Adrenal gland (tissue), 7 donors: ENCODE measurements around a stretch of chr11.

- PRO-cap, 3 experiments, result no peak in any of the 3 experiments
- RAMPAGE, long total RNA, 4 experiments, result no peak in any of the 4 experiments
- RRBS, result 20% methylated on average over 1 of the region's 6 CpGs
Measured at GRCh38 chr11:33773445-33773708, 943 bp downstream of the FBXO3 start.

- PRO-cap, 3 experiments, result no peak in any of the 3 experiments
- RAMPAGE, long total RNA, 4 experiments, result no peak in any of the 4 experiments
- RRBS, result no CpG with 5 or more reads among the region's 12 CpGs
Measured at GRCh38 chr11:33802462-33803044, 28.2 kb upstream of the FBXO3 start.

DNA sequence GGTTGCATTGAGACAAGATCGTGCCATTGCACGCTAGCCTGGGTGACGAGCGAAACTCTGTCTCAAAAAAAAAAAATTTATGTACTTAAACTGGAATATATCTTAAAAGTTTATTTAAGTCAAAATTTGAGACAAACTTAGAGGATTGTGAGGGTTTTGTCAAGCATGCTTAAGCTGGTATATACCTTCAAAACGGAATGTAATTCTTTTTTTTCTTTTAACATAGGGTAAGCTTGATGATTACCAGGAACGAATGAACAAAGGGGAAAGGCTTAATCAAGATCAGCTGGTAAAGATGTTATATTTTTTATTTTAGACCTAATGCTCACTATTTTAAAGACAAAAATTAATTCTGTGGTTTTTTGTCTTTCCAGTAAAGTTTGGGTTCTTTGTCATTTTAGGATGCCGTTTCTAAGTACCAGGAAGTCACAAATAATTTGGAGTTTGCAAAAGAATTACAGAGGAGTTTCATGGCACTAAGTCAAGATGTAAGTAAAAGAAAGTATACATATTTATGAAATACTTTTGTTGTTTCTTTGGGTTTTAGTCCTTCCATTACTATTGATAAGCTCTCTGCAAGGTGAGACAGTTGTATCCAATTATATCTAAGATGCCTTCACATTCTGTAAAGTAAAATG lies 20.1 kb downstream of the CAPRIN1 start:
- PRO-cap, 3 experiments, result no peak in any of the 3 experiments
- RAMPAGE, long total RNA, 4 experiments, result no peak in any of the 4 experiments
- RRBS, result no CpG with 5 or more reads among the region's 7 CpGs

- PRO-cap, 3 experiments, result no peak in any of the 3 experiments
- RAMPAGE, long total RNA, 4 experiments, result no peak in any of the 4 experiments
- RRBS, result no CpG with 5 or more reads among the region's 6 CpGs
Measured at GRCh38 chr11:34076035-34076600, 24.6 kb downstream of the CAPRIN1 start.

DNA sequence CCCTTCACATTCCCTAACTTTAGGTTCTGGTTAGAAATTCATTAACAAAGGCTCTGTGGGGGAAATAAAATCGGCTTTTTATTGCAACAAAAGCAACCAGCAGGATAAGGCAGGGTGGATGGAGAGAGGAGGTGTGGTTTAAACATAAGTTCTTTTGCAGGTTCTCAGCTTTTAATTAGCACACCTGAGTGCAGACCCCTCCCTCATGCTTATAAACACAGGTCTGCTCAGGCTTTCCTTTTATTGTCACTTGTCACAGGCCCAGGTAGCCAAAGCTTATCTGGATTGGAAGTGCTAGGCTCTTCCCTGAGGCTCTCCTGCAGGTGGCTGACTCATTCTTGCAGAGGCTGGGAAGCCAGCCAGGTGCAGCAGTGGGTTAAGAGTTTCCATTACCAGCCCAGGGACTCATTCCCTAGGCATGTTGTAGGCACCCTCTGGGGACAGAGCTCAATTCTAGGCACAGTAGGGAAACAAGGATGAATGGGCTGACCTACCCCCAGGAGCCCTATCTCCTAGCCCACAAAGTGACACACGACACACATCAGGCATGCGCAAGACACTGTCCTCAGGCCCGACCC lies 94.4 kb downstream of the ABTB2 start:
- PRO-cap, 3 experiments, result no peak in any of the 3 experiments
- RAMPAGE, long total RNA, 4 experiments, result no peak in any of the 4 experiments
- RRBS, result no CpG with 5 or more reads among the region's 4 CpGs

DNA sequence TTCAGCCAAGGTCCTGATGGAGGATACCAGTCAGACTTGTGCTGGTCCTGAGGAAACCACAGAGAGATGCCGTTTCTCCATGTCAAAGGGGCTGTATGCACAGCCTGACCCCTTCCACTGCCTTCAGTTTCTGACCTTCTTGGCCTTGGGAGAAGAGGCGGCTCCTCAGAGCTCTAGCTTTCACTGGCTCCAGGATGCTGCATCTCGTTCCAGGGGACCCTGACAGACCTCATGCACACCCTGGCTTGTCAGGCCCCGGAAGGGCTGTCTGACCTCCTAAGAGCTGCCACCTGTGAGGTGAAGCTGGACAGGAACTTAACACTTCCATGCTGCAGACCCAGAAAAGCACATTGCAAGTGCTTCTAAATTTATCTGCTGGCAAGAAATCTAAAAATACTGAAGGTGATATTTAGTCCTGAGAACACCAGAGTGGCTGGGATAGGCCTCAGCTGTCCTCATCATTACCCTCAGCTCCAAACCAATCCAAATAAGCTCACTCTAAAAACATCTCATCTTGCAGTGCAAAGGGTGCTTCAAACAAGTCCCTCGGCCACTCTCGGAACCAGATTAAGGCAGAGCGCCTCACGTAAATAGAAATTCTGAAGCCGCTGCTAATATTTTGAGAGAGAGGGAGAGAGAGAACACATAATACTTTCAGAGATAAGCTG lies 46.7 kb downstream of the ABTB2 start:
- PRO-cap, 3 experiments, result peak in 1 of 3 experiments; most common minus-strand start position 127 of the sequence (in 1)
- RAMPAGE, long total RNA, 4 experiments, result no peak in any of the 4 experiments
- RRBS, result no CpG with 5 or more reads among the region's 9 CpGs

- PRO-cap, 3 experiments, result no peak in any of the 3 experiments
- RAMPAGE, long total RNA, 4 experiments, result no peak in any of the 4 experiments
- RRBS, result 2% methylated on average over 11 of the region's 20 CpGs
Measured at GRCh38 chr11:34357338-34357557, 562 bp downstream of the ABTB2 start.

DNA sequence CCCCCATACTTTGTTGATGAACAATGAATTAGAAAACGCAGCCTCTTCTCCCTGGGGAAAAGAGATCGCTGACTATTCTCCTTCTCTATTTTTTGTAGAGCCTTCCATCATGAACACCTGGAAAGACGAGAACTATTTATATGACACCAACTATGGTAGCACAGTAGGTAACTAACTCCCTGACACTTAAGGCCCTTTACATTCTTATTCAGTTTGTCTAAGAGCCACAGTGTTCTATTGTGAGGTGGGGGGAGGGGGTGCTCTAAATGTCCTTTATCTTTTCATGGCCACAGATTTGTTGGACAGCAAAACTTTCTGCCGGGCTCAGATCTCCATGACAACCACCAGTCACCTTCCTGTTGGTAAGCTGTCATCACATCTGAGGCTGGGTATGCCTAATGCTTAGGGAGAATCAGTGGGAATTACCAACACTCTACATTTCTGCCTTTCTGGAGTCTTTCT lies 30.6 kb downstream of the EHF start:
- PRO-cap, 3 experiments, result no peak in any of the 3 experiments
- RAMPAGE, long total RNA, 4 experiments, result no peak in any of the 4 experiments
- RRBS, result no CpG with 5 or more reads among the region's 4 CpGs

GRCh38 chr11:34784236-34784564 lies 132.0 kb downstream of the APIP start:
- PRO-cap, 3 experiments, result no peak in any of the 3 experiments
- RAMPAGE, long total RNA, 4 experiments, result no peak in any of the 4 experiments
- RRBS, result no CpG with 5 or more reads among the region's 1 CpG

- PRO-cap, 3 experiments, result no peak in any of the 3 experiments
- RAMPAGE, long total RNA, 4 experiments, result no peak in any of the 4 experiments
- RRBS, result no CpG with 5 or more reads among the region's 7 CpGs
Measured at GRCh38 chr11:35013236-35014454, 97.2 kb downstream of the PDHX start.

DNA sequence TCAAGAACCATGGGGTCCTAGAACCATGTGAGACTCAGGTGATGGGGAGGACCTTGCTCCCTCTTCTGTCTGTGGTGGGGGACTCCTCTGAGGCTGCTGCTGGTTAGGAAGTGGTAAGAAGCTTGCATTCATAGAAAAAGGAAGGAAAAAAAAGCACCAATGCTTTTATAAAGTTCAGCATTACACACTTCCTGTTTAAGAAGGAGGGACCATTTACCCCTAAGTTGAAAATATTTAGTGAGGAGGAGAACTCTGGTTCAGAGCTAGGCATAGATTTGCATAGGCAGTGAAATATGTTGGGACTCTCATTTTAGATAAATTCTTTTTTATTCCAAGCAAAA lies 91.7 kb upstream of the CD44 start:
- PRO-cap, 3 experiments, result peak in 1 of 3 experiments; most common plus-strand start position 233 of the sequence (in 1); most common minus-strand start position 98 of the sequence (in 1)
- RAMPAGE, long total RNA, 4 experiments, result no peak in any of the 4 experiments

DNA sequence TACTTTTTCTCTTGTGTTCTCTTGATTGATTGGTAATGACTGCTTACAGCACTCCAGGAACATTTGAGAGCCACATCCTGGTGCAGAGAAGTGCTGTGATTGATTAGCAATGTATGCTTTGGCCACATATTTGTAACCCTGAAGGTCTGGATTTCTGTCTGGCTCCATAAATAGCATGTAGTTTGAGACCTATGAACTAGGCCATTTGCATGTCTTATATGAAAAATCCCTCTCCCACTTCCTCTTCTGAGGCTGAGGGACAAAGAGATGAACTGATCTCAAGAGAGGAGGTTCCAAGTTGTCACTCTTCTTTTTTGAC lies 49.3 kb upstream of the CD44 start:
- PRO-cap, 3 experiments, result no peak in any of the 3 experiments
- RAMPAGE, long total RNA, 4 experiments, result no peak in any of the 4 experiments

DNA sequence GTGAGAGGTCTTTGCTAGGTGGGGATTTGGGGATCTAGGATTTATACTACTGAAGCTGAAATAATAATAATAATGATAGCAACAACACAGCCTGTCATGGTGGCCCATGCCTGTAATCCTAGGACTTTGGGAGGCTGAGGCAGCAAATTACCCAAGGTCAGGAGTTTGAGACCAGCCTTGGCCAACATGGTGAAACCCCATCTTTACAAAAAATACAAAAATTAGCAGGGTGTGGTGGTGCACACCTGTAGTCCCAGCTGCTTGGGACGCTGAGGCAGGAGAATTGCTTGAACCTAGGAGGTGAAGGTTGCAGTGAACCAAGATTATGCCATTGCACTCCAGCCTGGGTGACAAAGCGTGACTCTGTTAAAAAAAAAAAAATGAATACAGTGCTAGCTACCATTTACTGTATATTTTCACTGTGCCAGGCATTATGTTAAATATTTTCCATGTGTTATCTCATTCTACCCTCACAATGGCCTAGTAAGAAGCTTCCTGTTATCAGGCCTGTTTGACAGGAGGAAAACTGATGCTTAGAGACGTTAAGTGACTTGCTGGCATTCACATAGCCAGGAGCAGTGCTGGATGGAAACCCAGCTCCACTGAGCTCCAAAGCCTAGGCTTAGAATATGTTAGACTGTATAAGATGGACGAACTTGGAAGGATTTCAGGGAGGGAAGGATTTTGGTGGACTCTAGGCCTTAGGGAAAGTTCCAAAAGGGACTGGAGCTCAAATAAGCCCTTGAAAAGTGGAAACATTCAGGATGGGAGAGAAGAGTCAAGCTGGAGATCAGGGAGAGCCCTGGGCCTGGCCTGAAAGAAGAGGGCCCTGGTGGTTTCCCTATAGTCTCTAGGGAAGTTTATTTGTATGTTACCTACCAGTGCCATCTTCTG lies 1.9 kb downstream of the CD44 start:
- PRO-cap, 3 experiments, result no peak in any of the 3 experiments
- RAMPAGE, long total RNA, 4 experiments, result no peak in any of the 4 experiments
- RRBS, result no CpG with 5 or more reads among the region's 4 CpGs

DNA sequence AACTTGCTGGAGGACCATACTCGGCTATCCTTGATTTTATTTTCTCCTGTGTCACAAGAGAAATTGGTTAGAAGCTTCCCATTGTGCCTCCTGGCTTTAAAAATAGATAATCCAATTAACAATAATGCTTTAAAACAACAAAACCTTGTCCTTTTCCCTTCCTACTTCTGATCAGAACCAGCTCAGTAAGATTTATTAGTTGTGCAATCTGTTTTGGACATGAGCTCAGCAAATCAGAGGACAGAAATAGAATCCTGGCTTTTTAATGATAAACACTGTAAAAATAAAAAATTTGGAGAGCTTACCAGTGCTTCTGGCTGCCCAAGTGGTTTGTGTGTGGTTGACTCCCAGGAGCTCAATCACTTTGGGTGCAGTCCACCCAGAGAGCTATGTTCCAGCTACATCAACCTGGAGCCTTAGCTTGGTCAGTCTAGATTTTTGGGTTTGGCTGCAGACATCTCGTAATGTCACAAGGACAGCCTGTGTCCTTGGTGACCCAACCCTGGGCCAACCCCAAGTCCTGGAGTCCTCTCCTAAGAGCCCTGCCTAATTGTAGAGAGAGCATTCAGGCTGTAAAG lies 28.4 kb downstream of the CD44 start:
- PRO-cap, 3 experiments, result no peak in any of the 3 experiments
- RAMPAGE, long total RNA, 4 experiments, result no peak in any of the 4 experiments
- RRBS, result no CpG with 5 or more reads among the region's 2 CpGs

DNA sequence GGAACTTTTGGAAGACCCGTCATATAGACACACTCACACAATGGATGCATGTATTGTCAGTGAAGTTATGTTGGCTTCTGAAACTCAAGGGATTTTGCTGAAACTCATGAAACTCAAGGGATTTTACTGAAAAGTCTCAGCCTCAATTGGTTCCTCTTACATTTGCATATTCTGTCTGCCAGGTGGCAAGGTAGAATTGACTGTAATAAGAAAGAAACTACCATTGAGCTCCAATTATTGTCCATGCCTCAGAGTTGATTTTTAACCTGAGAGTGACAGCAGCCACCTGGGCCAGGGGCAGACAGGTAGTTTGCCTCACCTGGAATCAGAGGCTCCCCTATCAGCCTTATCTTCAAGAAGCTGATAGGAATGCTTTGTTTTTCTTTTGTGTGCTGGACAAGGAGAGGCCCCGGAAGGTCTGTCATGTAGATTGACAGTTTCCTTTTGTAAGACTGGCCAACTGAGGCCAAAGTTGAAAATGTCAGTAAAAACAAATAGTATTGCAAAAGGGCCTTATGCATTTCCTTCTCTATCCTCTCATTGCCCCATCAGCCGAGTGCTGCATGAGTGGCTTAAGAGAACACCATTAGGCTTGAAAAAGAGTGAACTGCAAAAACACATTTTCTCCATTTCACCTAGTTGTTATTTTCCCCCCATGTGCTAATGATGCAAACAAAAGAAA lies 34.1 kb downstream of the CD44 start:
- PRO-cap, 3 experiments, result no peak in any of the 3 experiments
- RAMPAGE, long total RNA, 4 experiments, result no peak in any of the 4 experiments
- RRBS, result no CpG with 5 or more reads among the region's 3 CpGs

- PRO-cap, 3 experiments, result no peak in any of the 3 experiments
- RAMPAGE, long total RNA, 4 experiments, result no peak in any of the 4 experiments
- RRBS, result no CpG with 5 or more reads among the region's 6 CpGs
Measured at GRCh38 chr11:35180083-35180713, 41.2 kb downstream of the CD44 start.

DNA sequence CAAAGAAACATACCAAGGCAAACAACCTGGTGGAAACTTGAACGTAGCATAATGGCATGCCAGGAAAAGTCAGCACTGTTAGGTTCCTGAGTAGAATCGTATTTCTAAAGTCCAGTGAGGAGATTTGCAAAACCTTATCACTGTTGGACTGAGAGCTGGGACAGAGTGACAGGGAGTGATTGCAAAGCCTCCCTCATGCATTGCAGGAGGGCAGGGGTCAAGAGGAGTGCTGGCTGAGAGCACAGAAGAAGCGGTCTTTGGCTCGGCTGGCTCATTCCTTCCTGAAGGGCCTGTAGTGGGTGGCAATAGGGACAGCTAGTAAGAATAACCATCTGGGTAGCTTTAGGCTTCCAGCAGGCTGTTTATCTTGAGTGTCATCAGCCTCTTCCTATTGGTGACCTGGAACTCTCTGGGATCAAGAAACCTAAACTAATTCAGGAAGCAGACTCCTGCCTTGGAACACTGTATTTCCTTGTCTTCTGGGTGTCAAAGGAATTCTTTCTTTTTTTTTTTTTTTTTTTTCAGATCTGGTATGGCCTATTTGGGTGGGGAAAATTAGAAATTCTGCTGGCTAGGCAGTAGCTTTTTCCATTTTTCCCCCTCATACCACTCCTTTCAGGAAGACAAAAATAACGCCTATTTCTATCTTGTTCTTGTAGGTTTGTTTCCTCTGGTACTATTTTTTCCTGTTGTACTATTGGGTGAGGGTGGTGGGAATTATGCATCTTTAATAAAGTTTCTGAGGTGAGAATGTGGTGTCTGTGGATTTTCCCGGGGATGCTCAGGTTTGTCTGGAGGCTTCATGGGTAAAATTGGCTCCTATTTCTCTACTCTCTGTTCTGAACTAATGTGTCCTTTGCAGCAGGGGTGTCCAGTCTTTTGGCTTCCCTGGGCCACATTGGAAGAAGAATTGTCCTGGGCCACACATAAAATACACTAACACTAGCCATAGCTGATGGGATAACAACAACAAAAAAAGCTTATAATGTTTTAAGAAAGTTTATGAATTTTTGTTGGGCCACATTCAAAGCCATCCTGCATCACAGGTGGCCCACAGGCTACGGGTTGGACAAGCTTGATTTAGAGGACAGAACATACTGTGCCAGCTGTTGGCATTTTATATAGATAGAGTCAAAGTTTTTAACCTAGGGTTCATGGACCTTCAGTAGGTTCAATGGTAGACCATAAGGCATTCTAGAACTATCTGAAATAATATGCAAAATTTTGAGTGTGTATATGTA lies 53.7 kb downstream of the CD44 start:
- PRO-cap, 3 experiments, result no peak in any of the 3 experiments
- RAMPAGE, long total RNA, 4 experiments, result no peak in any of the 4 experiments
- RRBS, result no CpG with 5 or more reads among the region's 7 CpGs

GRCh38 chr11:35207458-35207722 lies 68.4 kb downstream of the CD44 start:
- PRO-cap, 3 experiments, result no peak in any of the 3 experiments
- RAMPAGE, long total RNA, 4 experiments, result no peak in any of the 4 experiments
- RRBS, result no CpG with 5 or more reads among the region's 3 CpGs

GRCh38 chr11:35308067-35308560 lies 111.2 kb downstream of the SLC1A2 start:
- PRO-cap, 3 experiments, result peak in 1 of 3 experiments; most common plus-strand start chr11:35308504 (in 1)
- RAMPAGE, long total RNA, 4 experiments, result no peak in any of the 4 experiments
- RRBS, result no CpG with 5 or more reads among the region's 10 CpGs

- PRO-cap, 3 experiments, result no peak in any of the 3 experiments
- RAMPAGE, long total RNA, 4 experiments, result no peak in any of the 4 experiments
- RRBS, result no CpG with 5 or more reads among the region's 8 CpGs
Measured at GRCh38 chr11:35380450-35380955, 38.9 kb downstream of the SLC1A2 start.